RPMI7951 (cell line): Measurements from ENCODE around the genes RAB6B, MSL2, IL20RB and ESYT3.

- RAMPAGE, long total RNA: no peak
These were observed 14.2 kb downstream of the SRPRB start for GRCh38 chr3:133819528-133820435.

GRCh38 chr3:133895115-133896391 is at the start of gene RAB6B:
Gene RAB6B, minus strand, starts transcription at chr3:133895882.
- RAMPAGE, long total RNA: no peak

- RAMPAGE, long total RNA: no peak
These were observed 1.8 kb upstream of the AMOTL2 start for GRCh38 chr3:134375814-134376670.

- RAMPAGE, long total RNA: no peak
These were observed 58.4 kb downstream of the CEP63 start for GRCh38 chr3:134544309-134544508.

- RAMPAGE, long total RNA: no peak
These were observed 79.7 kb downstream of the EPHB1 start for GRCh38 chr3:134874723-134875279.

GRCh38 chr3:135143305-135144102 is 348.4 kb downstream of the EPHB1 start:
- RAMPAGE, long total RNA: no peak

GRCh38 chr3:136001114-136001750 is 35.7 kb downstream of the PPP2R3A start:
- RAMPAGE, long total RNA: no peak

- RAMPAGE, long total RNA: no peak
These were observed 105.2 kb downstream of the PPP2R3A start for GRCh38 chr3:136070679-136071223.

- RAMPAGE, long total RNA: no peak
These were observed at the start of gene MSL2 for GRCh38 chr3:136195834-136196684. Gene MSL2, minus strand, starts transcription at chr3:136196335.

DNA sequence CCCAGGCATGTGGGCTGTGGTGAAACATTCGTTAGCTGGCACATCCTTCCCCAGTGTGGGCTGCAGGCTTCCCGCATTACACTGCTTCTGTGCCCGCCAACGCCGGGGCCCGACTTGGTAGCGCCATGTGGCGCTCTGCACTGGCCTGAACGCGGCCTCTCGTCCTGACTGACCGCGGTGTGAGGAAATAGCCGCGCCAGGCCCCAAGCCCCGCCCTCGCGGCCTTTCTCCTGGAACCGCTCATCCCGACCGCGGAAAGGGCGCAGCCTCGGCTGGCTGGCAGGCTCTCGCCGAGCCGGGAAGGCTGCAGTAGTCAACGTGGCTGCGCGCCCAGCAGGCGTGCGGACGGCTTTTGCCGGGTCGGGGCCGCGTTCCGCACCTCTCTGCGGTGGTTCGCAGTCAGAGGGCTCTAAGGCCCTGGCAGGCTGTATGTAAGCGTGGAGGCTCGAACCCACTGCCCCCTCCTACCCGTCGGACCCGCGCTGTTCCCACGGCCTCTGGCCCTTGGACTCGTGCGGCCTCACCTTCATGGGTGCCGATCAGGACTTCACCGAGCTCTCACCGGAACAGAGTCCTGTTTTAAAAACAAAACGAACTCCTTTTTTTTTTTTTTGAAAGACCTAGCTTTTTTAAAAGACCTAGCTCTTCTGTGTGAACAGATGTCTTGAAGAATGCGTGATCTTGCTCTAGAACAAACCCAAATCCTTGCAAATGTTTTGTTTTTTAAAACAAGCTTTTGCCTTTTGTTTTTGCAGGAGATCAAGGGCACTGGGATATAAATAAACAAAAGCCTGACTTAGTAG is 751 bp upstream of the MSL2 start:
- RAMPAGE, long total RNA: no peak

DNA sequence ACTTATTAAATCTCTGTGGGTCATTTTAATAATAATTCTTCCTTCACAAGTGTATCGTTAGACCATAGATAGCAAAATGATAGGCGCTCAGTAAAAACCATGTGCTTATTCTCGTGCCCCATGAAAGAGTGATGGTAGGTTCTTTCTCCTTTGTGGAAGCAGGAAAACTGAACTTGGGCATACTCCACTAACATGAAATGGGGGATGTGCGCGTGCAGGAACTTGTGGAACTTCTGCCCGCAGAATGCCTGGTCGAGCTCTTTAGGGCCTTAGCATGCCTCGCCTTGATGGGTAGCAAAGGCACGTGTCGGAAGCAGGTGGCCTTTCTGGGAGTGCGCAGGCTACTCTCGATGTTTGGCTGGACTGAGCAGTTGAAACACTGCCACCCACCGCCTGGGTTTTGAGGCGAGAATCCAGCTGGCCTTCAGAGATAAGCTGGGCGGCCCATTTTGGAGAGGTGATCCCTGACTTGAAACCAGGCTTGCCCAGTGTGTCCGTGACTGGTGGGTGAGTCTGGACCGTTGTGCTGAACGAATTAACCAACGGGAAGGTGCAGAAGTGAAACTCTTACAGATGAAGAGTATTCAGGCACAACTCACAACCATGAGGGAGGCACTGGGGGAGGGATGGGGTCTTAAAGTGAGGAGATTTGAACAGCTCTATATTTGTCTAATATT is 834 bp downstream of the PCCB start:
- RAMPAGE, long total RNA: no peak

DNA sequence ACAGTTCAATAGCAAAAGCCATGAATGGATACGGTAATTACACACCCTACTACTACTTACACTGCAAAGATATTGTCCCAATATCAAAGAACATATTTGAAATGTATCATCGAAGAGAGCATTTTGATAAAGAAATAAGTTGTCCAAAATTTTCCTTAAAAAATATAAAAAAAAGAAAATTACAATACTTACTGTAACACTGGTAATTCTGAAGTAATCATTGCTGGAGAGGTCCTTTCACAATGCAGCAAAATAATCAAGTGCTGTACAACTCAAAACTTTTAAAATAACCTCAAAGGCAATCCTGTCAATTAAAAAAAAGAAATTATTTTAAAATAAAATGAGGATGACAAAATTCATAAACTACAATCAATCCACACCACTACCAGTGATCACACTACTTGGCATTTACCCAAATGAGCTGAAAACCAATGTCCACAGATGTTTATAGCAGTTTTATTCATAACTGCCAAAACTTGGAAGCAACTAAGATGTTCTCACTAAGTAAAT is 121.4 kb downstream of the STAG1 start:
- RAMPAGE, long total RNA: no peak

GRCh38 chr3:136954116-136954372 is 3.7 kb upstream of the IL20RB start:
- RAMPAGE, long total RNA: no peak

- RAMPAGE, long total RNA: no peak
These were observed at the start of gene IL20RB for GRCh38 chr3:136957513-136958388. Gene IL20RB, plus strand, starts transcription at chr3:136957983.

DNA sequence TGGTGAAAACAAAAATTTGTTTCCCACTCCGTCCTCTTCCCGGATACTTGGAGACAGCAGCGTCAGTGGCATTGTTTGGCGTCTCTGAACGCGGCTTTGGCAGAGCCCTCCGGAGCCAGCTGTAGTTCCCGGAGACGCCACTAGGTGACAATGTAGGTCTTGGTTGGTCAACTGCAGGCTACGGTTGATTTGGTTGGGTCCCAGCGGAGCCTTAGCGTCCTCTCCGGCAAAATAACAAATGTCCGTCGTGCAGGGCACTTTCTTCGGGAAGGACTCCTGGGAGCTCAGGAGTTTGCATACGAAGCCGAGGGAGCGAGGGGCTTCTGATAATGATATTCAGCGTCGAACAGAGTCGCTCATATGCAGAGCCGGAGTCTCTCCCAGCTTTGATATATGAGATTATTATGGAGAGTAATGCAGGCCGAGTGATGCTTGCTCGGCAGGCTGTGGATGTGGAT is 74.7 kb downstream of the IL20RB start:
- RAMPAGE, long total RNA: no peak

GRCh38 chr3:138081660-138082504 is 33.5 kb downstream of the DZIP1L start:
- RAMPAGE, long total RNA: no peak

- RAMPAGE, long total RNA: no peak
These were observed 368 bp upstream of the MRAS start for GRCh38 chr3:138347936-138348485.

- RAMPAGE, long total RNA: no peak
These were observed at the start of gene ESYT3 for GRCh38 chr3:138434207-138435299. Gene ESYT3, plus strand, starts transcription at chr3:138434616.

DNA sequence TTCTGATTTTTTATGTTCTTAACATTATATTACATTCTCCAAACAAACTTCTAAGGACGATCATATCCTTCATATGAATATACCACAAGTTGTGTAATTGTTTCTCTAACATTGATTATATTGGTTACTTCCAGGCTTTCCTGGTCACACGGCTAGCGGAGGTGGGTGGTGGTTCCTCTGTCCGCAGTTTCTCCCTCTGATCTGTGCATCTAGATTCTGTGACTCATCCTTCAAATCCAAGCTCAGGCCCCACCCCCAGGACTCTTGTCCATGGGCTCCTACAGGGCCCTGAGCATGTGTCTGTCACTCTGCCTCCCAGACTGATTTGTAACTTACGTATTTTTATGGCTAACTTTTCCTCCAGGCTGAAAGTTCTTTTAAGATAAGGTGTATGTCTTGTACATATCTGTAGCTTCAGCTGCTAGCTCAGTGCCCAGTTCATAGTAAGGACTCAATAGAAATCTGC is 7.9 kb downstream of the ESYT3 start:
- RAMPAGE, long total RNA: no peak

DNA sequence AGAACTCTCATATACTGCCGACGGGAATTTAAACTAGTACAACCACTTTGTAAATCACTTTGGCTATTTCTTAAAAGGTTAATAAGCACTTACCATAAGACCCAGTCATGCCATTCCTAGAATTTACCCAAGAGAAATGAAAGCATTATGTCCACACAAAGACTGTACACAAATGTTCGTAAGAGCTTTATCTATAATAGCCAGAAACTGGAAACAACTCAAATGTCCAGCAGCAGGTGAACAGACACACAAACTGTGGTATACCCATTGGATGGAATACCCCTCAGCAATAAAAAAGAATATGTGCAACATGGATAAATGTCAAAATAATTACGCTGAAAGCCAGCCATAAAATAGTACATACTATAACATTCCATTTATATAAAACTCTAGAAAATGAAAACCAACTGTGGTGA is 5.4 kb downstream of the CEP70 start:
- RAMPAGE, long total RNA: no peak